ENCODE results near the gene PNRC1.

DNA sequence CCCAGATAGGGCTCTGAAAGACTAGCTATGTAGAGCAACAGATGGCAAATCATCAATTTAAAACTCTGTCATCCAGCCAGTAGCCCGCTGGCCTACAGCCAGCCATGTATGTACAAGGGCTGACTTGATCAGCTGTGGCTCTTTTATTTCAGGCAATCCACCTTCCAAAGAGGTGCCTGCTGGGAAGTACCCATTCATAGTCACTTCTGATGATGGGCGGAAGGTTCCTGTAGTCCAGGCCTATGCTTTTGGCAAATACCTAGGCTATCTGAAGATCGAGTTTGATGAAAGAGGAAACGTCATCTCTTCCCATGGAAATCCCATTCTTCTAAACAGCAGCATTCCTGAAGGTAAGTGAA, 35.2 kb downstream of the NT5E start:
- PRO-cap, result no peak

GRCh38 chr6:87152167-87152971, 3.0 kb upstream of the ZNF292 start:
- PRO-cap, result no peak

- PRO-cap, result no peak
These were observed 937 bp upstream of the ZNF292 start for GRCh38 chr6:87154479-87154776.

DNA sequence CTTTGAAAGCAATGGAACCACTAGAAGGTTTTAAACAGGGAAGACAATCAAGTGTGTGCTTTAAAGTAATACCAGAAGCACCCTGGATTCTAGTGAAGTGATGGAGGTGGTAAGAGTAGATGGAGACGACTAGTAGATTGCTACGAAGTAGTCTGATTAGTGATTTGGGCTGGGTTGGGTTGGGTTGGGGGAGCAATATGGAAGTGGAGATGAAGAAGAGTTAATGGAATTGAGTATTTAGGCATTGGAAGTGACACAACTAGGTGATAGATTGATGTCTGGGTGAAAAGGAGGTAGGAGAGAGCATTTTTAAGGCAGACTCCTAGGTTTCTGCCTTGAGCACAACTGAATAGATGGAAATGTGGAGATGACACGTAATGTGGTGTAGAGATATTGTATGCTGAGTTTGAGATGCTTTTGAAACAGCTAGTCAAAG, 74.4 kb downstream of the ZNF292 start:
- PRO-cap, result no peak

- PRO-cap, result no peak
These were observed 57.9 kb upstream of the SMIM8 start for GRCh38 chr6:87264383-87264956.

- PRO-cap, result bidirectional peak, plus-strand start at chr6:89080439, minus-strand start at chr6:89080359; bidirectional peak, plus-strand start at chr6:89080777, minus-strand start at chr6:89080580
These were observed at the start of gene PNRC1 for GRCh38 chr6:89080181-89081276. Gene PNRC1 (plus strand): TSS chr6:89080751.

DNA sequence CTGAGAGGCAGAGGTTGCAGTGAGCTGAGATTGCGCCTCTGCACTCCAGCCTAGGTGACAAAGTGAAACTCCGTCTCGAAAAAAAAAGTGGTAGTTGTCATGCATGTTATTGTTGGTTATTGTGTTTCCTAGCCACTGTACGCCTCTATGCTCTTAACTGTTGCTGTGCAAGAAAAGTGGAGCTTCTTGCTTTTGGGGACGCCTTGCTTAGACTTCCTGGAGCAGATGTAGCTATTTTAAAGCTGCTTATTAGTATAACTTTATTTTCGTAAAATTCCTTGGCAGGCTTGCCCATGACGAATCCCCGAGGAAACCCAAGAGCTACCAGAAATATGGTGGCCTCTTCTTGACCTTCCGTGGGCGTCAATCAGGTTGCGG, 17.3 kb downstream of the GABRR2 start:
- PRO-cap, result no peak

DNA sequence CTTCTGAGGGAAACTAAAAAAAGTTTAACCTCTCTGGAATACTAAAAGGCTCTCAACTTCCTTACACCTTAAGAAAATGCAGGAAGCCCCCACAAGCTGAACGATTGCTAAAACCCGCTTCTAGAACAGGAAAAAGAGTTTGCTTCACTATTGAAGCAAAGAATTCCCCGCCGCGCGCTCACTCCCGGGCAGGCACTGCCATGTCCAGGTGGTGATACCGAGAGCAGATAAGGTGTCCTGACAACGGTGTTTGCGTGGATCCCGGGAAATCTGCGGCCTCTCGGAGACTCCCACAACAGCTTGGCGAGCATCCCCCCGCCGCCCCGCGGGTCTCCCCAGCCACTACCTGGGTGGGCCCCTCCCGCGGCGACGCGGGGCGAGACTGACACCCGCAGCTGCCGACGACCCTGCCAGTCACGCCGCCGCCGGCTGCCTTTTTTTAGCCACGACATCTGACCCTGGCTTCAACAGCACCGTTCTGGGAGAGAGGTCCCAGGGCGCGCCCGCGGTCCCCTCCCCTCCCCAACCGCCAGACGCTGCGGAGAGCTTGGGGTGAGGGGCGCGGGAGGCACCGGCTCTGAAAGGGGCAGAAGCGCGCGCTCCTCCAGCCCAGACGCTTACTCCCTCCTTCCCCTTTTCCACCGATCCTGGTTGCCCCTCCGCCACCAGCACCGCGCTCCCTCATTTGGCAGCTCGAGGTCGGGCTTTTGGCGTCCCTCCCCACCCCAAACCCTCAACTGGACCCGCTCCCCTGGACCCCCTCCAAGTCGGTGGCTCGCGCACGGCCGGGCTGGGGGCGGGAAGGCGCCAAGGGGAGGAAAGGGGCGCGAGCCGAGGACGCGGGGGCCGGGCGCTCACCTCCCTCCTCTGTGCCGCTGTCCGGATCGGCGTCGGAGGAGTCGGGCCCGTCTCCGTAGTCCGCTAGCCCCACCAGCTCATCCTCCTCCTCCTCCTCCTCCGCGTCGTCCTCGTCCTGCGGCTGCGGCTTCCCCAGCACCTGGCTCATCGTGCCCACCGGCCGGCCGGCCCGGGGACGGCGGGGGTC, 763 bp downstream of the RRAGD start:
- PRO-cap, result bidirectional peak, plus-strand start at position 467 of the sequence, minus-strand start at position 409 of the sequence

- PRO-cap, result no peak
These were observed 76.5 kb downstream of the LYRM2 start for GRCh38 chr6:89561948-89562474.

GRCh38 chr6:89690656-89691030, 52.1 kb upstream of the LYRM2 start:
- PRO-cap, result no peak

DNA sequence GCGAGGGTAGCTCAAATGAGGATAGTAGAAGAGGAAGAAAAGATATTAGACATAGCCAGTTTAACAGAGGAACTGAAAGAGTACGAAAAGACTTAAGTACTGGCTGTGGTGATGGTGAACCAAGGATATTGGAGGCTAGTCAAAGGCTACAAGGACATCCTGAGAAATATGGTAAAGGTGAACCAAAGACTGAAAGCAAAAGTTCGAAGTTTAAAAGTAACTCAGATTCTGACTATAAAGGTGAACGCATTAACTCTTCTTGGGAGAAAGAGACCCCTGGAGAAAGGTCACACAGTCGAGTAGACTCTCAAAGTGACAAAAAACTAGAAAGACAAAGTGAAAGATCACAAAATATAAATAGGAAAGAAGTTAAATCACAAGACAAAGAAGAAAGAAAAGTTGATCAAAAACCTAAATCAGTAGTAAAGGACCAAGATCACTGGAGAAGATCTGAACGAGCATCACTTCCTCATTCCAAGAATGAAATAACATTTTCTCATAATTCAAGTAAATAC, 31.8 kb upstream of the GJA10 start:
- PRO-cap, result no peak

GRCh38 chr6:89999985-90000394, 105.7 kb downstream of the GJA10 start:
- PRO-cap, result no peak

DNA sequence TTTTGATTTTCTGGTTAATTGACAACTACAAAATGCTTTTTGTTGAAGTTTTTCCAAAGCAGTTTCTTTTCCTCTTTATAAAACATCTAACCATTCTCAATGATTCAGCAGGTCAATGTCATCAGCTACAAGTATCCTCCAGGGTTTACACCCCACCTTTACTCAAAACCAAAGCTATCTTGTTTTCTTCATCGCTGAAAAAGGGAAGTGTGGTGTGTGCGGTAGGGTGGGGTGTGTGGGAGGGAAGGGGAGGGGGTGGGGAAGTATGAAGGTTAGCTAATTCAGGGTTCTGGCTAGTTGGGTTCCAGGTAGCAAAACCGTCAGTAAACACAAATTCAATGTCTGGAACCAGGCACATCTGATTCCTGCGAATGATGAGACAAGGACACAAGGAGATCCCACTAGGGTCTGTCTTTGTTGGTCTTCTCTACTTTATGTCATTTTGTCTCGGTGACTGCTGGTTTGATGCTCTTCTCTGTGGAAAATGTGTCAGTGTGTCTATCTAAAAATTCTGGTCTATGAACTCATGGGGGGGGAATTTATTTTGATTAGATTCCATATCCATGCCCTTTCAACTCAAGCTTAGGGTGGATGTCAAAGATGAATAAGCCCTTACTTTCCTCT, 189.7 kb downstream of the GJA10 start:
- PRO-cap, result no peak

DNA sequence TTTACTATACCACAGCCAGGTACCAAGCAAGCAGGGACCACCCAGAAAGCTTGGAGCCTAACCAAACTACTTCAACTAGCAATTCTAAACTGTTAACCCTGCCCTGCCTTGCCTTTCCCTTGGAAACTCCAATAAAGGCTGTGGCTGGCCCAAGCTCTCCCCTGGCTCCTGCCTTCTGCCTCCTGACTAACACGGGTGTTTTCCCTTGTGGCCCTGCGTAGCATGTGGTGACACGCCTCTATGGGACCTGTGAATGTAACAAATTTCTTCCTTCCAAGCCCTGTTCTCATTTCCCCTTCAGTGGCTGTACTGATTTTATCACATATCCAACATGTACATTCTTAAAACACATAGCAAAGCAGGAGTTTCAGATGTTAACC, 120.8 kb downstream of the BACH2 start:
- PRO-cap, result unidirectional peak, minus-strand start at position 177 of the sequence

DNA sequence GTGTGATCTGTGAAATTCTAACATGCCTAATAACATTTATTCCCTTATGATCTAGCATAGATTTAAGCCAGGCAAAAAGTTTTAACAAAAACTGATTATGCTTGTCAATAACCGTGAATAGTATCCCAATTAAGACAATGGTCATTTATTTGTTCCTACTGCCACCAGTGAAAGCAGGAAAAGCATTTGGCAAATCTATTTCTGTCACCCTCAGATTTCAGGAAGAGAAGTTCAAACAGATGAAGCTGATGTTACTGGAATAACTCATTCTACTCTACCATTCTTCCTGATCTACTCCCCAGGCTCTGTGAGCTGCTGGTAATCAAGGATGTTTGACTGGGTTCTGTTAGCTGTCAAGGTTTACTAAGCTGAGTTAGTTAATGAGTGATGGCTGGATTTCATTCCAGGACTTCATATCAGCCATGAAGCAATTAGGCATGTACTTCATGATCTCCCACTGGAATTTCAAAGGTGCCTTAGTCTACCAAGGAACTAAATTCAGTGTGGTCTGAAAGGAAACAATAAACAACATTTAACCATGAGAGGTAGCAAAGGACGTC, 113.1 kb downstream of the BACH2 start:
- PRO-cap, result no peak

DNA sequence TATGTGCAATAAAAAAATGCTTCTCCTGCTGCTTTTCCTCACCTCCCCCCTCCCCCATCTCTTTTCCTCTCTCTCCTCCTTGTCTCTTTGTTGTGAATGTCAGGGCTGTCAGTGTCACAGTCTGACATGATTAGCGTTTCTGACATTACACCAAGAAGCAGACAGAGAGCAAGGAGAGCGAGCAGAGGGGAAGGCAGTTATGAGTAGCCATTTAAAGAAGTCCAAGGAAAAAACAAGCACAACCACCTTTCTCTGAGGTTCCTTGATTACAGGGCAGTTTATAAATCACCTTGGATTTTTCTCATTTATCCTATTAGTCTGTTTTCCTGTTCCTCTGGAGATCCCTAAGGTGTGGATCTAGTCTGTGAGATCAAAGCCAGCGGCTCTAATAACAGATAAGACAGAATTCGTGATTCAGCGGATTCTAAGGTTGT, 101.5 kb downstream of the BACH2 start:
- PRO-cap, result unidirectional peak, plus-strand start at position 164 of the sequence

GRCh38 chr6:90280954-90281400, 15.7 kb downstream of the BACH2 start:
- PRO-cap, result no peak

DNA sequence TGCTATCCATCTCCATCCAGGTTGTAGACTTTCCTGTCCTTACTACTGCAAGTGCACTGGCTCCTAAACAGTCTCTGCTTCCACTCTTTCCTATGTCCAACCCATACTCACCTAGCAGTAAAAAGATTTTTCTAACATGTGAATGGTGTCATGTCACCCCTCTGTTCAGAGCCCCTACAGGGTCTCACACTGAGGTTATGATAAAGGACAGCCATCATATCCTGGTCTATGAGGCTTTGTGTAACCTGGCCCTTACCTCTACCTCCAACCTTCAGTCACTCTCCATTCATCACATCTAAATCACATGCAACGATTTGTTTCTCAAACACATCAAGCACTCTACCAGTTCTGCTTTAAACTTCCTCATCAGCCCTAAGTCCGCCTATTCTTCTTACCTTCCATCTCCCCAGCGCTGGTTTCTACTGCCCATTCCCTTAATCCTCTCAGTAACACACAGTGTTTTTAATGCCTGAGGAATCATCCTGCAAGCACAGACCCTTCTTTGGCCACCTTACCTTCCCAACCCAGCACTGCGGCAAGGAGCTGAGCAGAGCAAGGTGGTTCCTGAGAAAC, 17.8 kb upstream of the BACH2 start:
- PRO-cap, result no peak

GRCh38 chr6:90397867-90398385, 101.3 kb upstream of the BACH2 start:
- PRO-cap, result no peak

GRCh38 chr6:90439308-90439571, 142.6 kb upstream of the BACH2 start:
- PRO-cap, result no peak